GM12878 (cell line): Measurements from ENCODE around the gene GABARAPL1.

DNA sequence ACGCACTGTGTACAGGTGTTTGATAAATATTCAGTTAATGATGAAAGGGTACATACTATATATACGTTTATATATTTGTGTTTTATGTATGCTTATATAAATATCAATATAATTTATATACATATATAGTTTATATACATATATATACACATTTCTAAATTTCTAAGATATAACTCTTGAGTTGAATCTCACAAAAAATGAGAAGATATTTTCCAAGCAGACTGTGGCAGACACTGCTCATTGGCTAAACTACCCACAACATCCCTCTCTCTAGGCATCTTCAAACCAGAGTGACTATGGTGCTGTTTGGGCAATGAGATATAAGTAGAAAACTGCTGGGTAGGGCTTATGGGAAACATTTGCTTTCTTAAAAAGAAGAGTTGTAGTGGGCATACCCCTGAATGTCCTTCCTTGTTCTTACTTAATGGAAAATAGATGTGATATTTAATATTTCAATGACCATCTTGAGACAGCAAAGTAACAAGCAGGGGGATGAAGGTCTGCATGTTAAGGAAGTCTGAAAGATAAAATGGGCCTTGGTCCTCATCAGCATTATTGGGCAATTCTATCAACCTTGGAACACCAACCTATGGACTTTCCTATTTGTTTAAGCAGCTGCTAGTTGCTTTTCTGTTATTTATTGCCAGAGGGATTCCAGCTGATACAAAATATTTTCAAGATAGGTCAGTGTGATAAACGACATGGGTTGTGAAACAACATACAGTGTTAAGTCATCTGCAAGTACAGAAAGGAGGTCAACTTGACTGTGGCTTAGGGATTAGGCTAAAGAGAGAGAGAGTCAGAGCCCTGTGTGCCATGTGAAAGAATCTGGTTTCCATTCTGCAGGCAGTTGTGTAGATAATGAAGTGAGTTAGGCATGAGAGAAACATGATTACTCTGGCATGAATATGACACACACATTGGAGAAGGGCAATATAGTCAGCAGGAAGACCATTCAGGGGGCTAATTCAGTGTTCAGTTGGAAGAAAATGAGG lies 16.2 kb upstream of the A2M start:
- RAMPAGE, long total RNA = no peak
- RRBS, 2 experiments = no CpG with 5 or more reads among the region's 3 CpGs
CAGE:
- cytosol, long polyA minus RNA = no peak
- cytosol, long polyA plus RNA = no peak
- long polyA plus RNA = no peak
- nucleolus, long total RNA = no peak
- nucleus, long polyA plus RNA = no peak
- nucleus, long total RNA = no peak

DNA sequence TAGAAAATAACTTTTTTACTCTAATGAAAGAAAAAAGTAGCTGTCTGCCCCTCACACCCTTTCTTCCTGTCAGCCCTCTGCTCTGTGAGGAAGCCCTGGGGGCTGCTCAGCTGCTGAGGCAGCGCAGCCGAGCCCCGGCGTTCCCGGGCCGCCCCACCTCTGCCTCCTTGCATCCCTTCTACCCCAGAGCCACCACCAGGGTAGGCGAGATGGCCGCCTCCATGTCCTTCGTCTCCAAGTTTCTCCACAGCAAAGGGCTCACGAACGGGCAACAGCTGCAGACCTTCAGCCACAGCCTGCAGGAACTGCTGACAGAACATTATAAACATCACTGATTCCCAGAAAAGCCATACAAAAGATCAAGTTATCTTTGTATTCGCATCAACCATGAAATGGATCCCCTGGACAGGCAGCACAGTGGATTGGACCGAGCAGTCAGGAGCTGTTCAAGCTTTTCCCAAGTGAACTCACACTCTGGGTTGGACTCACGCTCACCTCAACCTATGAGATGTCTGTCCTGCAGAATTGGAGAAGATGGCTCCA lies 19.3 kb upstream of the A2M start:
- RAMPAGE, long total RNA = no peak
- RRBS, 2 experiments = no CpG with 5 or more reads among the region's 14 CpGs
CAGE:
- cytosol, long polyA minus RNA = no peak
- cytosol, long polyA plus RNA = no peak
- long polyA plus RNA = no peak
- nucleolus, long total RNA = no peak
- nucleus, long polyA plus RNA = no peak
- nucleus, long total RNA = no peak

- RAMPAGE, long total RNA = no peak
- RRBS, 2 experiments = no CpG with 5 or more reads among the region's 2 CpGs
CAGE:
- cytosol, long polyA minus RNA = no peak
- cytosol, long polyA plus RNA = no peak
- long polyA plus RNA = no peak
- nucleolus, long total RNA = no peak
- nucleus, long polyA plus RNA = no peak
- nucleus, long total RNA = no peak
Measured at GRCh38 chr12:9146740-9147162, 31.0 kb upstream of the A2M start.

DNA sequence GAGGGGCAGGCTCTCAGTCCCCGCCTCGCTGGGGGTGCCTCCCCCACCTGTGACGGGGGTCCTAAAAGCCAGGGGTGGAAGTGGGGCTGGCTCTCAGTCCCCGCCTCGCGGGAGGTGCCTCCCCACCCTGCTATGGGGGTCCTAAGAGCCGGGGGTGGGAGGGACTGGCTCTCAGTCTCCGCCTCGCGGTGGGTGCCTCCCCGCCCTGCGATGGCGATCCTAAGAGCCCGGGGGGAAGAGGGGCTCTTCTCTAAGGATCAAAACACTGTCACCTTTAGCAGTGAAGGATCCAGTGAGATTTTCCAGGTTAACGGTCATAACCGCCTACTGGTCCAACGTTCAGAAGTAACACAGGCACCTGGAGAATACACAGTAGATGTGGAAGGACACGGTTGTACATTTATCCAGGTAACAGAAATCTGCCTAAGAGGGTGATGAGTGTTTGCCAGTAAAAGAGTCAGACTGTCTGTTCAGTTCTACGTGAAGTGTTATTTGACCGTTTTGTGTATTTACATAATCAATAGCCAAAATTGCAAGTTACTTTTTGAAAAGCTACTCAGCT lies 37.1 kb downstream of the KLRB1 start:
- RAMPAGE, long total RNA = no peak
- RRBS, 2 experiments = no CpG with 5 or more reads among the region's 20 CpGs
CAGE:
- cytosol, long polyA minus RNA = no peak
- cytosol, long polyA plus RNA = no peak
- long polyA plus RNA = no peak
- nucleolus, long total RNA = no peak
- nucleus, long polyA plus RNA = no peak
- nucleus, long total RNA = no peak

GRCh38 chr12:9642716-9643055 lies 26.8 kb upstream of the CLEC2D start:
- RAMPAGE, long total RNA = no peak
- RRBS, 2 experiments = no CpG with 5 or more reads among the region's 7 CpGs
CAGE:
- cytosol, long polyA minus RNA = no peak
- cytosol, long polyA plus RNA = no peak
- long polyA plus RNA = no peak
- nucleolus, long total RNA = no peak
- nucleus, long polyA plus RNA = no peak
- nucleus, long total RNA = no peak

GRCh38 chr12:9741743-9742371 lies 18.8 kb downstream of the CD69 start:
- RAMPAGE, long total RNA = no peak
- RRBS, 2 experiments = no CpG with 5 or more reads among the region's 6 CpGs
CAGE:
- cytosol, long polyA minus RNA = no peak
- cytosol, long polyA plus RNA = no peak
- long polyA plus RNA = no peak
- nucleolus, long total RNA = no peak
- nucleus, long polyA plus RNA = no peak
- nucleus, long total RNA = no peak

DNA sequence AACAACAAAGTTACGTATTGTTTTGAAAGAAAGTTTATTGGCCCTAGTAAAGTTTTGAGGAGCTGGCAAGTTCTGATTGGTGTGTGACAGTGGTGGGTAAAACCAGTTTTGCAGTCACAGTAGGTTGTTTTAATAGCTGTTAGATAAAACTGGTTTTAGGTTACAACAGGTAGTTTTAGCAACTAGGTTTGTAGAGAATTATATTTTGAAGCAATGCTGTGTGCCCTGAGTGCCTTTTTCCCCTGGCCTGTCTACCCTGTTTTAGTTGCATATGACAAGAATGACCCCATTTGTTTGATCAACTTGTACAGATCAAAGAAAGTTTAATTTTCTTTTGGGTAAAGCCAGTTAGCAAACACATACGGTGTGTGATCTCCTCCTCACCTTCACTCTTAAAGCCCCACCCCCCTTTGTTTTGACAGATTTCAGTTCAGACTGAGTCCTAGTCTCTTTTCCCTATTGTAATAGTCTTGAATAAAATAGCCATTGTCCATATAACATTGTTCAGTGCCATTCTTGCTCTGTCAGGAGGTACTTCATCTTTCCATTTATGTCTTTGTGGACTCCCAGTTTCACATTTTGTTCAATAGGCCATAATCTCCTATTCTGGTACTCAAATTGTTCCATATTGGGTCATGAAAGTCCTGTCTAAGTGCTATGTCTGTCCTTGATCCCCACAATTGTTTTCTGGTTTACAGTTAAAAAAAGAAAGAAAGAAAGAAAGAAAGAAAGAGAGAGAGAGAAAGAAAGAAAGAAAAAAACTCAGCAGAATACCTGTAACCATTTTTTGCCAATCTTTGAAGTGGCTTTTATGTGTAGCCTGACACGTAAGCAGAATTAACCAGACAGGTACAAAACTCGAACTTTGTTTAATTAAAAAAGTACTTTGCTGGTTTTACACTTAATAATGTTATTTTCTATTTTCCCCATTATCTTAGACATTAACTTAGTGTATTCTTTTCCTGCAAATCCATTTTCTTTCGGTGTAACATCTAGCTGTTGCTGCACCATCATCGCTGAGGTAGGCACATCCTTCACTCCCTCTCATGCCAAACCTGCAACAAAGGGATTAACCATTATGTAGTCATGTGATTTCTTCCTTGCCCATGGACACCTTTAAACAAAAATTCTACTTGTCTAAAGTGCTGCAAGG lies 16.4 kb downstream of the CLEC2B start:
- RAMPAGE, long total RNA = no peak
- RRBS, 2 experiments = no CpG with 5 or more reads among the region's 6 CpGs
CAGE:
- cytosol, long polyA minus RNA = no peak
- cytosol, long polyA plus RNA = no peak
- long polyA plus RNA = no peak
- nucleolus, long total RNA = no peak
- nucleus, long polyA plus RNA = no peak
- nucleus, long total RNA = no peak

DNA sequence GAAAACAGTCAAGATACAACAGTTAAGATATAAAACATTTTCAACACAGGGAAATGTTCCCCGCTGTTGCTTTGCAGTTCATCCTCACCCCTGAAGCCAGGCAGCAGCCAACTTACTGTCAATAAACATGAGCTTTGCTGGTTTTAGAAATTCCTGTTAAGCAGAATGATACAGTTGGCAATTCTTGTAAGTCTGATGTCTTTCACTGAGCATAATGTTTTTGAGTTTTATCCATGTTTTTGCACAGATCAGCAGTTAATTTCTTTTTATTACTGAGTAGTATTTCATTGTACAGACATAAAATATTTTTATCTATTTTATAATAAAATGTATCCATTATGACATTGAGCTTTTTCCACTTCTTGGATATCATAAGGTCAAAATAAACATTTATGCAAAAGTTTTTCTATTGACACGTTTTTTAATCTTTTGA lies 1.3 kb upstream of the CLEC2B start:
- RAMPAGE, long total RNA = no peak
- RRBS, 2 experiments = no CpG with 5 or more reads among the region's 2 CpGs
CAGE:
- cytosol, long polyA minus RNA = no peak
- cytosol, long polyA plus RNA = no peak
- long polyA plus RNA = no peak
- nucleolus, long total RNA = no peak
- nucleus, long polyA plus RNA = no peak
- nucleus, long total RNA = no peak

GRCh38 chr12:9942925-9943905 lies 11.0 kb upstream of the CLEC2A start:
- RAMPAGE, long total RNA = no peak
- RRBS, 2 experiments = no CpG with 5 or more reads among the region's 27 CpGs
CAGE:
- cytosol, long polyA minus RNA = no peak
- cytosol, long polyA plus RNA = no peak
- long polyA plus RNA = no peak
- nucleolus, long total RNA = no peak
- nucleus, long polyA plus RNA = no peak
- nucleus, long total RNA = no peak

DNA sequence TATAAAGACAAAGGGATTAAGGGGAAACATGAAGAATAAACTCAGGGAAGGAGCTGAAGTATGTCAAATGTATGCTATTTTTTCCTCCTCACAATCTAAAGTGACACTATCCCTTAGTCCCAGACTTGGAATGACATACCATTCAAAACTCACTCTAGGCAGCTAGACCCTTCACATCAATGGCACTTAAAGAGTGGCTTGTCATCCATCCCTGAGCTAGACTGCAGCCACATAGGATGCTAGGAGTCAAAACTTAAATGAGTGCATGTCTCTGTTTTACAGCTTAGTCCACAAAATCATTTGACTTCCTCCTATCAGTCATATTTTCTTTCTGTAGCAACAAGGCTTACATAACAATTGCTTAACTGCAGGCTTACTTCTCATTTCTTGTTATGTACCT lies 30.3 kb downstream of the CLEC1A start:
- RAMPAGE, long total RNA = no peak
CAGE:
- cytosol, long polyA minus RNA = no peak
- cytosol, long polyA plus RNA = no peak
- long polyA plus RNA = no peak
- nucleolus, long total RNA = no peak
- nucleus, long polyA plus RNA = no peak
- nucleus, long total RNA = no peak

DNA sequence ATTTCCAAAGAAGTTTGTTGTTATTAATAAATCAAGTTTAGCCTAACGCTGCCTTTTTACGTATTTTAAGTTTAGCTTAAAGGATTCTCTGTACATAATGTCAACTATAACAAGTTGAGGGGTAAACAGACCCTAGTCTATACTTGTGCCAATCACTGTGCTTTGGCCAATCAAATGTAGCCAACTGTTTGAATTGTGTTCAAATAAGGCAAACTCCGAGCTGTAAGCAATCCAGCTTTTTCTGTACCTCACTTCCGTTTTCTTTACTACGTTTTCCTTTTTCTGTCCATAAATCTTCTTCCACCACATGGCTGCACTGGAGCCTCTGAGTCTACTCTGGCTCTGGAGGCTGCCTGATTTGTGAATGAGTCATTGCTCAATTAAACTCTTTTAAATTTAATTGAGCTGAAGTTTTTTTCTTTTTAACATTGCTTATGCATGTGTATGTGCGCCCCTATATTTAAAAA lies 29.7 kb downstream of the CLEC1A start:
- RAMPAGE, long total RNA = no peak
- RRBS, 2 experiments = no CpG with 5 or more reads among the region's 6 CpGs
CAGE:
- cytosol, long polyA minus RNA = no peak
- cytosol, long polyA plus RNA = no peak
- long polyA plus RNA = no peak
- nucleolus, long total RNA = no peak
- nucleus, long polyA plus RNA = no peak
- nucleus, long total RNA = no peak

DNA sequence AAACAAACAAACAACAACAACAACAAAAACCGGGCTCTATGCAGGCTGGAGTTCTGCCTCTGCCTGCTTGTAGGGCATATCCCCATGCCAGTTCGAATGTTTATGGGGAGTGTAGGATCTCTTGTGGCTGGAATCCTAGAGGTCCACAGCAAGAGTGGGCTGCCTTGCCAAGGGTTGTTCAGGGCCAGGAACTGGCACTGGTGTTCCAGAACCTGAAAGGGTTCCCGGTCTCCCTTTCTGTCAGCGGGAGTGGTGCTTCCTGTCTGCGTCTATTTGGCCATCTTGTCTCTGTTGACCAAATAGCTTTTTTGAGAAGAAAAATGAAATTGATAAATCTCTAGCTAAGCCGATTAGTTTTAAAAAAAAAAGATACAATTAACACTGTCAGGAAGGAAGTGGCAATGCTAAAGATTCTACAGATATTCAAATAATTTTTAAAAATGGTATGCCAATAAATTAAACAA lies 17.8 kb downstream of the OLR1 start:
- RAMPAGE, long total RNA = no peak
- RRBS, 2 experiments = no CpG with 5 or more reads among the region's 6 CpGs
CAGE:
- cytosol, long polyA minus RNA = no peak
- cytosol, long polyA plus RNA = no peak
- long polyA plus RNA = no peak
- nucleolus, long total RNA = no peak
- nucleus, long polyA plus RNA = no peak
- nucleus, long total RNA = no peak

- RAMPAGE, long total RNA = no peak
- RRBS, 2 experiments = no CpG with 5 or more reads among the region's 12 CpGs
CAGE:
- cytosol, long polyA minus RNA = no peak
- cytosol, long polyA plus RNA = no peak
- long polyA plus RNA = no peak
- nucleolus, long total RNA = no peak
- nucleus, long polyA plus RNA = no peak
- nucleus, long total RNA = no peak
Measured at GRCh38 chr12:10184084-10184836, 5.4 kb downstream of the TMEM52B start.

DNA sequence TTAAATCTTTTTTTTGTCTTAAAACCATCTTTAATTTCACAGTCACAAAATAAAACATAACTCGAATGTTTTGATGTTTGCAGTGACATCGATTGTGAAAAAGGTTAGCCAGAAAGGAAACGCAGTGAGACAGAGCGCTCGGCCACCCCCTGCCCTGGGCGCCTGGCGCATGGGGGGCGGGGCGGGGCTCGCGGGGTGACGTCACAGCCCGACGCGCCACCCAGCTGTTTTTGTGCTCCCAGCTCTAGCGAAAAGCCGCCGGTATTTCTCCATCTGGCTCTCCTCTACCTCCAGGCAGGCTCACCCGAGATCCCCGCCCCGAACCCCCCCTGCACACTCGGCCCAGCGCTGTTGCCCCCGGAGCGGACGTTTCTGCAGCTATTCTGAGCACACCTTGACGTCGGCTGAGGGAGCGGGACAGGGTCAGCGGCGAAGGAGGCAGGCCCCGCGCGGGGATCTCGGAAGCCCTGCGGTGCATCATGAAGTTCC lies at the start of gene GABARAPL1:
GABARAPL1 (plus strand) TSS at position 227 of the 489 bp plus-strand sequence.
- RAMPAGE, long total RNA = no peak
- RRBS, 2 experiments = under 1% methylated on average over 3 of the region's 36 CpGs; no CpG with 5 or more reads in 1 of the 2 experiments
CAGE:
- cytosol, long polyA minus RNA = no peak
- cytosol, long polyA plus RNA = no peak
- long polyA plus RNA = no peak
- nucleolus, long total RNA = no peak
- nucleus, long polyA plus RNA = no peak
- nucleus, long total RNA = no peak

GRCh38 chr12:10223125-10223862 lies 10.6 kb downstream of the GABARAPL1 start:
- RAMPAGE, long total RNA = no peak
- RRBS, 2 experiments = no CpG with 5 or more reads among the region's 7 CpGs
CAGE:
- cytosol, long polyA minus RNA = no peak
- cytosol, long polyA plus RNA = no peak
- long polyA plus RNA = no peak
- nucleolus, long total RNA = no peak
- nucleus, long polyA plus RNA = no peak
- nucleus, long total RNA = no peak

DNA sequence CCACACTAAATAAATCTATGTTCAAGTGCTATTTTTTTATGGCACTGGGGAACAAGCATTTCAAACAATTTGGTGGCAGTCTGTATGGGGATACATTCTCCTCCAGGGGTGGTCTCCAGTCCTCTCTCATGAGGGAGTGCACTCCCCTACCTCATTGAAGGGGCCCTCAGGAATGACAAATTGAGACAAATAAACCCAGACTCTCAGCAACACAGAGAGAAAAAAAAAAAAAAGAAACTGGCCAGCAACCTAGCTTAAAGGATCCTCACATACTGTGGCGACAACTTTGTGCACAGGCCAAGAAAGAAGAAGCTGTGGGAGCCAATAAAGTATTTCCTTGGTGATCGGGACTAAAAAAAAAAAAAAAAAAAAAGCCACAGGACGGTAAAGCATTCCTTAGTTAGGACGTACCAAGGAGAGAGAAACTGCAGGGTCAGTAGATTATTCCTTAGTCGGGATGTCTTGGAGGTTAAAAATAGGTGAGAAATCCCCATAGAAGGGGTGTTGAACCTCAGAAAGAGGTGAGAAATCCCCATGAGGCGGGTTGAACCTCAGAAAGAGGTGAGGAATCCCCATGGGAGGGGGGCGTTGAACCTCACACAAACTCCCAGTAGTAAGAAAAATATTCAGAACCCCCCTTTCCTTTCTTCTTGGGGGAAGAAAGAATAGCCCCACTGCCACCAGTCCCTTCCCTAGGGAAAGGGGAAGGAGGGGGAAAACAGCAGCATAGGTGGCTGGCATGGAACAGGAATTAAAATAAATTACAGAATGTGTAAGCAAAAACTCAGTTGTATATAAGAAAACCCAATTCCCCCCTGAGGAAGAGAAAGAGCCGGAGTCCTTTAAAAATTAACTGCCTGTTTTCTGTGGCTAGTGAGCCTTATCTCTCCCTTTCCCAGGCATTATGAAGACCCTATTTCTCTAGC lies 27.0 kb downstream of the KLRK1 start:
- RAMPAGE, long total RNA = no peak
- RRBS, 2 experiments = no CpG with 5 or more reads among the region's 8 CpGs
CAGE:
- cytosol, long polyA minus RNA = no peak
- cytosol, long polyA plus RNA = no peak
- long polyA plus RNA = no peak
- nucleolus, long total RNA = no peak
- nucleus, long polyA plus RNA = no peak
- nucleus, long total RNA = no peak

DNA sequence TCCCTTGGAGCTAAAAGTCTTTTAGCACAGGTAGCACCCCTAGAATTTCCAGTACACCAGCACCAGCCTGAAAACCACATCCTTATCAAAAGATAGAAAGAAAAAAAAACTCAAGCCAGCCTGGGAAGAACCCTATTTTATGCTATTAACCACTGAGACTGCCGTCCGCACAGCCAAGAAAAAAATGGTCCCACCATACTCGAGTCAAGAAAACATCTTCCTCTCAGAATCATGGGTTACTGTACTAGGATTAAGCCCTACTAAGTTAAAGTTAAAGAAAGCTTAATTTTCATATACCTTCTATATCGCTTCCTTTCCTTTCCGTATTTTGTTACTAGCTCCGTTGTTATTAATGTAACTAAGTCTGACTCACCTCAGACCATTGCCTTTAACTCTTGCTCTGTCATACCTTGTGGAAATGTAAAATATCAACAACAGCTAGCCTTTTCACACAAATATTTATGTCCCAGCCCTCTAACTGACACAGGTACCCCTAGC lies 20.0 kb downstream of the KLRK1 start:
- RAMPAGE, long total RNA = no peak
- RRBS, 2 experiments = no CpG with 5 or more reads among the region's 6 CpGs
CAGE:
- cytosol, long polyA minus RNA = no peak
- cytosol, long polyA plus RNA = no peak
- long polyA plus RNA = no peak
- nucleolus, long total RNA = no peak
- nucleus, long polyA plus RNA = no peak
- nucleus, long total RNA = no peak

- RAMPAGE, long total RNA = no peak
- RRBS, 2 experiments = no CpG with 5 or more reads among the region's 12 CpGs
CAGE:
- cytosol, long polyA minus RNA = no peak
- cytosol, long polyA plus RNA = no peak
- long polyA plus RNA = no peak
- nucleolus, long total RNA = no peak
- nucleus, long polyA plus RNA = no peak
- nucleus, long total RNA = no peak
Measured at GRCh38 chr12:10395175-10396294, 5.7 kb upstream of the KLRK1 start.

DNA sequence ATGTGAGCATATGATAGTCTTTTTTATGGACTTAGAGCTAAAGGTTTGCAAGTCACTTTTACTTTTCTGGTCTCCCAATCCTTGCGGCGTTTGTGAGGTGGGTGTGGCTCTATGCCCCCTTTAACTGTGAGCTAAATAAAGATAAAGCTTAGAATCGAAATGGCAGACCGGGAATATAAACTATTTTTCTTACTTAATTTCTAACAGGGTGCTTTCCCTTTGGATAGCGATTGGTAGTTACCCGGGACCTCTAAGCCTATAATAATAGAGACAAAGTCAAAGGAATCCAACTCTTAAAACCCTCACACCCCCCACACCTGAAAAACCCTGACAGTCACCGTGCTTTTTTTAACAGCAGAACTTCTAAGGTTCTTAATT lies 379 bp upstream of the MAGOHB start:
- RAMPAGE, long total RNA = no peak
- RRBS, 2 experiments = 50% methylated on average over 2 of the region's 7 CpGs; no CpG with 5 or more reads in 1 of the 2 experiments
CAGE:
- cytosol, long polyA minus RNA = no peak
- cytosol, long polyA plus RNA = no peak
- long polyA plus RNA = no peak
- nucleolus, long total RNA = no peak
- nucleus, long polyA plus RNA = no peak
- nucleus, long total RNA = no peak

DNA sequence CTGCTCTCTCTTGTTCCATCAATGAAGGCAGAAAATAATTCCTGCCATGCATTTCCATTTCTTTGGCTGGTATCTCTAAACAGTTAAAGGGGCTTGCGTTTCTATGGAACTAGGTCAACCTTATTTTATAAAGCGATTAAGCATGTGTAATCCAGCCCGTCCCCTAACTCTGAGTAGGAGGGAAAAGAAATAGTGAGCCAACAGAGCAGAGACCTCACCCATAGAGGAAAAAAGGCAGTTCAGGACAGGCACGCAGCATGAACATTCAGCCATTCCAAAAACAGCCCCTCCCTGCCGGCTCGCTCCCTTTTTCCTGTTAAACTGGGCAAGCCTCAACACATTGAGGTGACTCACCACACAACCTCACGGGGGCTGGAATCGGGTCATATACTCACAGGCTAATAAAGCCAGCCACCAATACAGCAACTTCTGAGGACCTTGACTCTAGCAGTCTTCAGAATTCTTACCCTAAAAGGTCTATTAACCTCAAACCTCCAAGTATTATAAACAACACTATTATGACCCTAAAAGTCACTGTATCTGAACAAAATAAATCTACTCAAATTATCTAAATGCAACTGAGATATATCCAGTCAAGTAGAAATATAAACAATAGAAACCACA lies 6.5 kb downstream of the YBX3 start:
- RAMPAGE, long total RNA = no peak
- RRBS, 2 experiments = no CpG with 5 or more reads among the region's 8 CpGs
CAGE:
- cytosol, long polyA minus RNA = no peak
- cytosol, long polyA plus RNA = no peak
- long polyA plus RNA = no peak
- nucleolus, long total RNA = no peak
- nucleus, long polyA plus RNA = no peak
- nucleus, long total RNA = no peak